ENCODE data around the genes ZNF546 and PRX.

GRCh38 chr19:39953446-39953911 lies 17.5 kb upstream of the PSMC4 start:
- PRO-cap = no peak
- RAMPAGE, long total RNA, 2 experiments = no peak in any of the 2 experiments

DNA sequence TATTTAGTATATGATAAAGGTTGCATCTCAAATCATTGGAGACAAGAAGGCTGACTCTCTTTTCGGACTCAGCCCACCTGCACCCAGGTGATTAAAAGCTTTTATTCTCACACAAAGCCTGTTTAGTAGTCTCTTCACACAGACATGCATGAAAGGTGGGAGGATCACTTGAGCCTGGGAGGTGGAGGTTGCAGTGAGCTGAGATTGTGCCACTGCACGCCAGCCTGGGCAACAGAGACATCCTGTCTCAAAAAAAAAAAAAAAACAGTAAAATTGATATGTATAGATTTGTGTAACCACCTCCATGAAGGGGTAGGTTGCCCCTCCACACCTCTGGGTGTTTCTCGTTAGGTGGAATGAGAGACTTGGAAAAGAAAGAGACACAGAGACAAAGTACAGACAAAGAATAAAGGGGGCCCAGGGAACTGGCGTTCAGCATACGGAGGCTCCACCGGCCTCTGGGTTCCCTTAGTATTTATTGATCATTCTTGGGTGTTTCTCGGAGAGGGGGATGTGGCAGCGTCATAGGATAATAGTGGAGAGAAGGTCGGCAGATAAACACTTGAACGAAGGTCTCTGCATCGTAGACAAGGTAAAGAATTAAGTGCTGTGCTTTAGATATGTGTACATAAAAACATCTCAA lies 11.9 kb upstream of the PSMC4 start:
- PRO-cap = no peak
- RAMPAGE, long total RNA, 2 experiments = no peak in any of the 2 experiments

GRCh38 chr19:39971308-39971614 lies 296 bp downstream of the PSMC4 start:
- PRO-cap = no peak
- RAMPAGE, long total RNA, 2 experiments = no peak in any of the 2 experiments

- PRO-cap = bidirectional peak, plus-strand start at chr19:39997060, minus-strand start at chr19:39996956
- RAMPAGE, long total RNA, 2 experiments = start-site peak on the minus strand in 1 of 2 experiments, at chr19:39996958-39996988 at its widest, 20 reads per replicate
Measured at GRCh38 chr19:39996116-39997190, at the start of gene ZNF546. ZNF546 (plus strand) TSS chr19:39997060.

DNA sequence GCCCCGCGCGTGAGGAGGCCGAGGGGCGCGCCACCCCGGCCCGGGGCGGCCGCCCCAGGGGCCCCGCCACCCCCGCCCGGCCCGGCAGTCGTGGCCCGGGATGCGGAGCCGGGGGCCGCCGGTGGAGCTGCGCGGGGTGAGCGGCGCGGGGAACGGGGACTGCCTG lies 184 bp downstream of the MAP3K10 start:
- PRO-cap = no peak
- RAMPAGE, long total RNA, 2 experiments = no peak in any of the 2 experiments

- PRO-cap = no peak
- RAMPAGE, long total RNA, 2 experiments = no peak in any of the 2 experiments
Measured at GRCh38 chr19:40204262-40204696, 13.1 kb downstream of the MAP3K10 start.

DNA sequence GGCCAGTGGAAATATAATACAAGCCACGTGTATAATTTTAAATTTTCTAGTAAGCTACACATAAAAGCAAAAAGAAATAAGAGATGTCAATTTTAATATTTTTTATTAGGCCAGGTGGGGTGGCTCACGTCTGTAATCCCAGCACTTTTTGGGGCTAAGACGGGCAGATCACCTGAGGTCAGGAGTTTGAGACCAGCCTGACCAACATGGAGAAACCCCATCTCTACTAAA lies 10.9 kb downstream of the TTC9B start:
- PRO-cap = no peak
- RAMPAGE, long total RNA, 2 experiments = no peak in any of the 2 experiments

DNA sequence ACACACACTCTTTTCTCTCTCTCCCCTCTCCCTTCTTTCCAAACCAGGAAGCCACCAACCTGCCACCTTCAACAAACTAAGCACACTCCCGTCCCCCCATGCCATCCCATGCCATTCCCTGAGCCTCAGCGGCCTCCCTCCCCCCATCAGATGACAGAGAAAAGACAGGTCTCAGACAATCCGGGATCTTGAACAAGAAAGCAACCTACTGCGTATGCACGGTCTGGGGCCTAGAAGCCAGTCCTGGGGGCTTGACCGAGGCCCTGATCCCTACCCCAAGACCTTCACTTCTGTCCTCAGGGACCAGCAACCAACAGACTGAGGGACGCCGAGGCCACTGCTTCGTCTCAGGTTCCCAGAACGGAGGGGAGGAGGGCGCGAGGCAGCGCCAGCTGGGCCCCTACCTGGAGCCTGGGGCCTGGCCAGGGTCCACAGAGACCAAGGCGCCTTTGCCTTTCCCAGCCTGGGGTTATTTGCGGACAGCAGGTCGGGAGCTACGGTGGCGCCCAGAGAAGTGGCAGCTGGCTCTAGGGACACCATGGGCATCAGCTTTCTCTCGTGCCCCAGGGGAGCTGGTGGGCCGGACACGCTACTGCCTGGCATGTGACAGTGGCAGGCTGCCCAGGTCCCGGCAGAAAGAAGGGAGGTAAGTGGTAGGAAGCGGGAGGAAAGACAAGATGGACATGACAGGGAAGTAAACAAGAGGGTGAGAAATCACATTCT lies 19.2 kb downstream of the AKT2 start:
- PRO-cap = no peak
- RAMPAGE, long total RNA, 2 experiments = no peak in any of the 2 experiments

GRCh38 chr19:40398564-40399291 lies 8.7 kb upstream of the HIPK4 start:
- PRO-cap = no peak
- RAMPAGE, long total RNA, 2 experiments = no peak in any of the 2 experiments

GRCh38 chr19:40413080-40414008 lies at the start of gene PRX:
PRX (minus strand) TSS chr19:40413378.
- PRO-cap = unidirectional peak, minus-strand start at chr19:40413378
- RAMPAGE, long total RNA, 2 experiments = start-site peak on the minus strand in 1 of 2 experiments, at chr19:40413358-40413398 at its widest, 42 reads per replicate

GRCh38 chr19:40422760-40423236 lies 3.0 kb downstream of the SERTAD1 start:
- PRO-cap = no peak
- RAMPAGE, long total RNA, 2 experiments = no peak in any of the 2 experiments

- PRO-cap = no peak
- RAMPAGE, long total RNA, 2 experiments = no peak in any of the 2 experiments
Measured at GRCh38 chr19:40443805-40443954, 455 bp downstream of the SERTAD3 start.

GRCh38 chr19:40464875-40465458 lies 578 bp downstream of the BLVRB start:
- PRO-cap = no peak
- RAMPAGE, long total RNA, 2 experiments = no peak in any of the 2 experiments

DNA sequence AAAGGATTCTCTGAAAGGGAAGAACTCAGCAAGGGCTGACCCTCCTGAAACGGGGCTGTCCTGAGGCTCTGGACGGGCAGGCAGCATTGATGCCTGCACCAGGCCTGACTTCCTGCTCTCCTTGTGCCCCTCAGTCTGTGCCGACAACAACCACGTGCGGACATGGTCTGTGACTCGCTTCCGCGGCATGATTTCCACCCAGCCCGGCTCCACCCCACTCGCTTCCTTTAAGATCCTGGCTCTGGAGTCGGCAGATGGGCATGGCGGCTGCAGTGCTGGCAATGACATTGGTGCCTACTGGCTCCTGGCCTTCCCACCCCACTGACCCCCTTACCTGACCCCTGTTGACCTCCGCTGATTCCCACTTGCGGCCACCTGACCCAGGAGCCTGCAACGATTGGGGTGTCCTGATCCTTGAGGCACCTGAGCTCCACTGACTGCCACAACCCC lies 11.8 kb downstream of the SHKBP1 start:
- PRO-cap = no peak
- RAMPAGE, long total RNA, 2 experiments = no peak in any of the 2 experiments

DNA sequence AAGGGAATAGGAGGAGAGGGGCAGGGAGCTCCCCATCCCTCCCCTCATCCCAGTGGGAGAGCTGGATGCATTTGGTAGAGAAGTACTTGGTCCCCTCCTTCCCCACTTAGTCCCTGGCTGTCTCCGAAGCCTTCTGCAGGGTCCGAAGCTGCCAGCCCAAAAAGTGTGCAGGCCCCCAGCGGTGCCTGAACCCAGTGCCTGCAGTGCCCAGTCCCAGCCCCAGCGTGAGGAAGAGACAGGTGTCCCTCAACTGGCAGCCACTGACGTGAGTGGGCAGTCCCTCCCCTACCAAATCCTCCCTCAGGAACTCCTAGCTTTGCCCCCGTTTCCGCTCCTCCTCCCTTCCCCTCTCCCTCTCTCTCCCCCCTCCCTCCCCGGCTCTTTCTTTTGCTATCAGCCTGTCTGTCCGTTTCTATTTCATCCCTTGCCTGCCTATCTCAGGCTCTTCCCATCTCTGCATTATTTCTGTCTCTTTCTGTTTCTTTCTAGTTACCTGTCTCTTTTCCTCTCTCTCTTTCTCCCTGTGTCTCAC lies 1.8 kb upstream of the LTBP4 start:
- PRO-cap = no peak
- RAMPAGE, long total RNA, 2 experiments = no peak in any of the 2 experiments

DNA sequence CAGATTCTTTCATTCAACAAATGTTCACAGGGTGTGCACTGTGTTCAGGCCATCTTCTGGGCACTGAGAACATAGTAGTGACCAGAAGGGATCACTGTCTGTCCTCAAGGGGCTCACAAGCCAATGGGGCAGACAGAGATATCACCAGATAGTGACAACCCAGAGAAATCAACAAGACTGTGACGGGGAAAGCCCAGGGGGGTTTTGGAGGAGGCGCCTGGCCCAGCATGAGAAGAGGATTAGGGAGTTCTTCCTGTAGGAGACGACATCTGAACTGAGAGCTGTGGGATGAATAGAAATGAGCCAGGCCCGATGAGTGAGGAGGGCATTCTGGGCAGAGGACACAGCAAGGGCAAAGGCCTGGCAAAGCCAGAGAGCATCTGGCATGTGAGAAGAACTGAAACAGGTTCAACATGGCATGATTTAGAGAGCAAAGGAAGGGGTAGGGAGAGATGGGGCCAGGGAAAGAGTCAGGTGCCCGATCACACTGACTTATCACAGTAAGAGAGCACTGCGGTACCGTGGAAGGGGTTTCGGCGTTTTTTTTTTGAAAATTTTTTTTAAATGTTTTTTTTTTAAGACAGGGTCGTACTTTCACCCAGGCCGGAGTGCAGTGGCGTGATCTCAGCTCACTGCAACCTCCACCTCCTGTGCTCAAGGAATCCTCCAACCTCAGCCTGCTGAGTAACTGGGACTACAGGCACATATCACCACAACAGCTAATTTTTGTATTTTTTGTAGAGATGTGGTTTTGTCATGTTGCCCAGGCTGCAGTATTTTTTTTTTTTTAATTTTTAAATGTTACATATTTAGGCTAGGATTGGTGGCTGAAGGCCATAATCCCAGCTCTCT lies 18.7 kb downstream of the LTBP4 start:
- PRO-cap = no peak
- RAMPAGE, long total RNA, 2 experiments = no peak in any of the 2 experiments

DNA sequence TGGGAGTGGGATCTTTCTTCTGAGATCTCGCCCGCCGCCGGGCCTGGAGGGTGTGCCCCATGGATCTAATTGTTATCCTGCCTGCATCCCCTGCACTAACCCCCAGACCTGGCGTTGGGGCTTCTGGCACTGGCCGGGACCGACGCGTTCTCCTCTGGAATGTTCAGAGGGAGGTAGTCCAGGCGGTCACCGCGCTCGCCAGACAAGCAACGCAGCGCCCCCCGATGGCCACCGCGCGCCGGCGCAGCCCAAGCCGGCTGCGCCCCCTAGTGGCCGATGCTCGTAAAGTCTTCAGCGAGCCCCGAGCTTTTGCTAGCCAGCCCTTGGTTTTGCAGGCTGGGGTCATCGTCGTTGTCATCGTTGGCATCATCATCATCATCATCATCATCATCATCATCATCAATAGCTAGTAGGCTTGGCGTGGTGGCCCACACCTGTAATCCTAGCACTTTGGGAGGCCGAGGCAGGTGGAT lies 33.3 kb downstream of the LTBP4 start:
- PRO-cap = no peak
- RAMPAGE, long total RNA, 2 experiments = no peak in any of the 2 experiments

DNA sequence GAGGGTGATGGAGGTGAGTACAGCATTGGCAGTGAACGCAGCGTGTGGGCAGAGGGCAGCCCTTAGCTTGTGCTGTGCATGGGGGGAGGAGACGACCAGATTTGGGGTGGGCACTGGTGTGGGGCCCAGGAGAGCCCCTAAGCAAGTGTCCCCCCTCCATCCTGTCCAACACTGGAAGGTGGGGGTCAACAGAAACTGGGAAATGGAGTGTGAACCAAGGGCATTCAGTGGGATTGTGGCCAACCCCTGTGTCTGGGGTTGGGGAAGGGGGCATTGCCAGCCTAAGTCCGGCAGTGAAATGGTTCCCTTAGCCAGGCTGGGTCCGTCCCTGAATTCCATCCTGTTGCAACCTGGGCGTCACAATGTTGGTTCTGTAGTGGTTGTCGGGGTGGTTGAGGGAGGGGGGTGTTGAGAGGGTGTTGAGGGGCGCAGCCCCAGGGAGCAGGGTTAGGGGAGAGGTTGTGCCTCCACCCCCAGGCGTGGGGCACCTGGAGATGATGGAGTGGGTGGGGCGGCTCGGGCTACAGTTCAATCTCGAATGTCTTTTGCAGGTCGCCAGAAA lies 23.4 kb downstream of the NUMBL start:
- PRO-cap = no peak
- RAMPAGE, long total RNA, 2 experiments = no peak in any of the 2 experiments

DNA sequence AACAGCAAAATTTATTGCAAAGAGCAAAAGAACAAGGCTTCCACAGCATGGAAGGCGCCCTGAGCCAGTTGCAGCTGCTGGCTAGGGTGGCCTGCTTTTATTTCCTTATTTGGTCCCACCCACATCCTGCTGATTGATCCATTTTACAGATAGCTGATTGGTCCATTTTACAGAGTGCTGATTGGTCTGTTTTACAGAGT lies 4.2 kb upstream of the MIA start:
- PRO-cap = no peak
- RAMPAGE, long total RNA, 2 experiments = no peak in any of the 2 experiments

DNA sequence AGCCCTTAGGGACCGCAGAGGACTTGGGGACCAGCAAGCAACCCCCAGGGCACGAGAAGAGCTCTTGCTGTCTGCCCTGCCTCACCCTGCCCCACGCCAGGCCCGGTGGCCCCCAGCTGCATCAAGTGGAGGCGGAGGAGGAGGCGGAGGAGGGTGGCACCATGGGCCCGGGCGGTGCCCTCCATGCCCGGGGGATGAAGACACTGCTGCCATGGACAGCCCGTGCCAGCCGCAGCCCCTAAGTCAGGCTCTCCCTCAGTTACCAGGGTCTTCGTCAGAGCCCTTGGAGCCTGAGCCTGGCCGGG lies 1.3 kb downstream of the EGLN2 start:
- PRO-cap = no peak
- RAMPAGE, long total RNA, 2 experiments = no peak in any of the 2 experiments